ENCODE measurements around a stretch of chr5.

DNA sequence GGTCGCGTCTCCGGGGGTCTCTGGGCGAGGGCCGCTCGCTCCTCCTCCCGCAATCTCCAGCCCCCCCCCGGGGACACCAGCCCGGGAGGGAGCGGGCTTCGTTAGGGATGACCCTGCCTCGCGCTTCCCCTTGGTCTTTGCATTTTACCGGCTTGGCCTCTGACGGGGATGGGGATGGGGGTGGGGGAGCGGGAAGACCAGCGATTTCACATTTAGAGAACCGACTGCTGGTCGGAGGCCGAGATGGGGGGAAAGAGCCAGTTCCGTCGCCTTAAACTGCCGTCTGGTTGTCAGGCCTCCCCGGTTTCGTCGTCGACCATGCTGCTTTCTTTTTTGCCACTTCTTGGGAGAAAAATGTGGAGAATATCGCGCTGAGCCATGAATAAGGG lies 777 bp downstream of the KIF2A start:
- PRO-cap = no peak

GRCh38 chr5:62621118-62621601 lies 42.5 kb downstream of the LRRC70 start:
- PRO-cap = no peak

GRCh38 chr5:64331752-64332307 lies 166.2 kb downstream of the RNF180 start:
- PRO-cap = no peak

DNA sequence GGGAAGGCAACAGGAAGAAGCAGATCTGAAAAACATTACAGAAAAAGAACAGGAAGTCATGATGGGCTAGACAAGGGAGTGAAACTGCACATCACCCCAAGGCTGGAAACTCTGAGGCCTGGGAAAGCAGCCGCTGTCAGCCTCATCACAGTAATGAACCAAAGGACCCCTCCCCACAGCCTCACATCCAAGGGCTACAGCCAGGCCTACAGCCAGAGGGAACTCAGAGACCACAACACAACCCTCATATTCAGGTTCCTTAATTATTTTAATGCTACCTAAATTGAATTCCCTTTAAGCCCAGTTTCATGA lies 258.5 kb downstream of the CWC27 start:
- PRO-cap = no peak

DNA sequence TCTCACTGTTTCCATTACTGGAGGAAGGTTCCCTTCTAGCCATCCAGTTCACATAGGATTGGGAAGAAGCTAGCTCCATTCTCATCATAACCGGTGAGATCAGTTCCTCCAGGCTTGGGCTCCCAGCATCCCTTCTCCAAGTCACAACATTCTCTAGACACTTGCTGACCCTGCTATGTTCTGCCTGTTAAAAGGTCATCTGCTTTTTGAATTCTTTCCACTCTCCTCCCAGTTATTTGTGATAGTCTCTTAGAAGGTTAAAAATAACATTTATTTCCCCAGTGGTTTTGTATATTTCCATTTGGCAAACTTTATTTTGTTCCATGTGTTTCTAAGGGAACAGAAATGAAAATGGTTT lies 269.5 kb downstream of the CWC27 start:
- PRO-cap = no peak

GRCh38 chr5:65102637-65102893 lies 333.8 kb downstream of the CWC27 start:
- PRO-cap = no peak

DNA sequence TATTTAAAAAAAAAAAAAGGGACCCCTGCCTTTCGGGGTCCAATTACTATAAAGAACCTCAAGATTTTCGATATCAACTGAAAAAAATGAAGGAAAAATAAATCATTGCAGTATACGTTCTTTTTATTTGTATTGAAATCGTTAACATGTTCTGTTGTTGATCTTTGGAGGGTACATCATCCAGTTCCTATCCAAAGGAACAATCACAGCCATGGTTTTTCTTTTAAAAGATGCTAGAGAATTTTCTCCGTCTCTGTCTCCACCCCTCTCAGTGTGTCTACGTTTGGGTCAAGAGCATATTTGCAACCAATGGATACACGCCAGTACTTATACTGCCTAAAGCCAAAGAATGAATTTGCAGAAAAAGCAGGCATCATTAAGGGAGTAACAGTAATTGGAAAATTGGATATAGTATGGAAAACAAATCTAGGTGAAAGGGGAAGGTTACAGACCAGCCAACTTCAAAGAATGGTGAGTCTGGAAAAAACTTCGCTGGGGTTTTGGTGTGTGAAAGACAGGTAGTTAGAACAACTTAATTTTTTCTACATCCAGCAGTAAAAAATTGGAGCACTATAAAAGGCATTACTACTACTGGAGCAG lies 35.7 kb downstream of the SHLD3 start:
- PRO-cap = no peak

GRCh38 chr5:65967092-65967550 lies 40.7 kb downstream of the ERBIN start:
- PRO-cap = no peak

- PRO-cap = no peak
Observed at GRCh38 chr5:66053912-66054981, 89.9 kb upstream of the SREK1 start.

DNA sequence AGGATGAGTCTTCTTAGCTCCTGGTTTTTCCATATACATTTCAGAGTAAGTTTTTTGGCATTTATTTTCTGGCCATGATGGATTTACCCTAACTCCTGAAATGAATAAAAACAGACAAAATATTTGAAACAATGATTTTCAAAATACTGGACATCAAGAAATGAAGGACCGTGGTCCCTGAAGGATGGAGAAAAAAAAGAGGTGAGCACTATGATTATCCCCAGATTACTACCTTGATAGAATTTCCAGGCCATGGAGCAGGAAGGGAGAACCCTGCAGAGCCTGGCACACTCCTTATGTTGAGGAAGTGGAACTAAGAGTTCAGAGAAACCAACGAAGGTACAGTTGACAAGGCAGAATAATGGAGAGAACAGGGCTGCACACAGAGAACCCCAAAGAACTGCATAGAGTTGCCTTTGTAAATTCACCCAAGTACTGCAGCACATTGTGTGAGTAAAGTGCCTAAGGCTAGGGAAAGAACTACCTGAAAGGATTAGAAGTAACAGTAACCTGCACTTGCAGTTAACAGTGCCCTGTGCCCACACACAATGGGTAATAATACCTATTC lies 57.0 kb upstream of the SREK1 start:
- PRO-cap = no peak

- PRO-cap = no peak
Observed at GRCh38 chr5:66145051-66145461, 956 bp downstream of the SREK1 start.

DNA sequence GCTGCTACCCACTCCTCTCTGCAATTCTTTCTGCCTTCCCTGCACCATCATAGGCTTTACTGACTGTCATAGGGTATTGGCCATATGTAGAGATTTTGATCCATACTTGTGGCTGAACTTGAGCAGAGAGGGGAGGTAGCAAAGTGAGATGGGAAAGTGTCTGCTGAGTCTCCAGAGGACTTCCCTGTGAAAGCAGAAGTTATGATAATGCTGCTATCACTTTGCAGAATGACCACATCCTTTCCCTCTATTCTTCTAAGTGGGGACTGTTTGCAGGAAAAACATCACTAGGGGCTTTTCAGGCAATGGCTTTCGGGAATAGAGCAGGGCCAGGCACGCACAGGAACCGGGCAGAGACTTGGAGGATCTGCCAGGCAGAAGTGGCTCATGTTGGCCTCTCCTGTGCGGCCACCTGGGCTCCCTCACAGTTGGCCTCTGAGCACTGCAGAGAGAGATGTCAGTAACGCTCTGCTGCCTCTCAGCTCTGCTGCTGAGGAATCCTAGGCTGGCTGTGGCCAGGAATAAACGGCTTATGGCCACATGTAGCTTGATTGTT lies 214.6 kb downstream of the MAST4 start:
- PRO-cap = no peak

GRCh38 chr5:67062846-67063553 lies 133.6 kb downstream of the CD180 start:
- PRO-cap = no peak

- PRO-cap = no peak
Observed at GRCh38 chr5:67490573-67490805, 293.9 kb upstream of the CD180 start.

DNA sequence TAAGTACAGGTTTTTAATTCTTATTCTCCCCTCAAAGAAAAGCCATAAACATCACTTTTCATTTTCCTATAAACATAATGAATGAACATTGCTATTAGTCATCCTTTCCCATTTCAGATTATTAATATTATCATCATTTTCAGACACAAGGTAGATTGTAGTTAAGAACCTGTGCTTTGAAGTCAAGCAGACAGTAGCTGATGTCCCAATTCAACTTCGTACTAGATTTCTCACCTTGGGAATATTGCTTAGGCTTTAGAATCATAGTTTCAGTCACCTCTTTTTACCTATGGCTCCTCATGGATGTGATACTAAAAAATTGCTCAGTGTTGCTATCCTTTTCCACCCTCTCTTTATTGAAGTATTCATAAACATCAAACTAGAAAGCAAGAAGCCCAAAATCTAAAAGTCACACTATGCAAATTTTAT lies 449.5 kb upstream of the CD180 start:
- PRO-cap = no peak

GRCh38 chr5:67799693-67800105 lies 415.9 kb upstream of the PIK3R1 start:
- PRO-cap = no peak

DNA sequence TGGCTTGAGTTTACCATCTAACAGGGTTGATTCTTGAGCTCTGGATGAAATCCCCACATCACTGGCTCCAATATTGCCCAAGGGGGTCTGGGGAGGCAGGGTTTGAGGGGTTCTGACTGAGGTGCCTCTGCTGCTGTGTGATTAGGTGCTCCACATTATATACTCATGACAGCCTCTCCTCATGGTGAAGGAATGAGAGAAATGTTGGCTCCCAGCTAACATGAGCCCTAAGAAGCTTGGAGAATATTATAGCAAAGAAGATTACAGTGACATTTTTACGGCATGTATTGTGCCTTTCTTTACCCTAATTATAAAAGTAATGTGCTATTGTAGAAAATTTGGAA lies 229.6 kb upstream of the PIK3R1 start:
- PRO-cap = no peak

- PRO-cap = no peak
Observed at GRCh38 chr5:68167108-68167498, 48.5 kb upstream of the PIK3R1 start.

DNA sequence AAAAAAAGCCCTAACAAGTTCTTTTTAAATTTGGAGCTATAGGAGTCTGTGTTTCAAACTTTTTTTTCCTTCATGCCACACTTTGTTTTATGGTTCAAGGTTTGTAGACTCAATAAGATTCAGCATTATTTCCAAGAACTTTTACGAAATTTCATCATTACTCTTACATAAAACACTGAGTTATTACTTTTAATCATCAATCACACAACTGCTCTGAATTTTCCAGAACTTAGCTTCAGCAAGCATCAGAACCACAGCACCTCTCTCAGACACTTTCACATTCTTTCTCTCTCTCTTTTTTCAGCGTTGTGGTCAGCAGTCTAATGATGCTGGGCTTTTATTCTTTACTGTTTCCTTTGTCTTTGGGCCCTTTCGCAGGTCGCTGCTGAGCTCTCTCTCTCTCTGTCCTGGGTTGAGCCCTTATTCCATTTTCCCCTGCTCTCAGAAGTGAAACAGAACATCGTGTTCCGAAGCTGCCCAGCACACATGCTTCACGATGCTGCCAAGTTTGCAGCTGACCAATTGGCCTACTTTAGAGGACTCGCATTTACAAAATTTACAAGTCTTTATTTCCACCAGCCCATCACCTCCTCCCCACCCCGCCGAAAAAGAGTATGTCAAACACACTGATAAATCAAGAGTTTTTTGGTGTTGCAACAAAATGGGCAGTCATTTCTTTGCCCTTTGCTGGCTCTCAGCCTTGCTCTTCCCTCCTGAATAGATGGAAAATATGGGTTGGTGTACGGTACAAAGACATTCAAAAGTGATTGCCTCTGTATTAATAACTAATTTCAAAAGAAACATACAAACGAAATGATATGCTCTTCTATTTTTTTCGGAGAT lies 44.5 kb upstream of the PIK3R1 start:
- PRO-cap = unidirectional peak, minus-strand start at position 414 of the sequence

- PRO-cap = bidirectional peak, plus-strand start at chr5:68216581, minus-strand start at chr5:68216507
Observed at GRCh38 chr5:68216370-68216862, 860 bp downstream of the PIK3R1 start.